ENCODE measurements around a stretch of chr4.

GRCh38 chr4:183540853-183542040 is 36.4 kb downstream of the ING2 start:
- PRO-cap = no peak

- PRO-cap = no peak
Observed at GRCh38 chr4:183796856-183797798, 108.0 kb upstream of the STOX2 start.

DNA sequence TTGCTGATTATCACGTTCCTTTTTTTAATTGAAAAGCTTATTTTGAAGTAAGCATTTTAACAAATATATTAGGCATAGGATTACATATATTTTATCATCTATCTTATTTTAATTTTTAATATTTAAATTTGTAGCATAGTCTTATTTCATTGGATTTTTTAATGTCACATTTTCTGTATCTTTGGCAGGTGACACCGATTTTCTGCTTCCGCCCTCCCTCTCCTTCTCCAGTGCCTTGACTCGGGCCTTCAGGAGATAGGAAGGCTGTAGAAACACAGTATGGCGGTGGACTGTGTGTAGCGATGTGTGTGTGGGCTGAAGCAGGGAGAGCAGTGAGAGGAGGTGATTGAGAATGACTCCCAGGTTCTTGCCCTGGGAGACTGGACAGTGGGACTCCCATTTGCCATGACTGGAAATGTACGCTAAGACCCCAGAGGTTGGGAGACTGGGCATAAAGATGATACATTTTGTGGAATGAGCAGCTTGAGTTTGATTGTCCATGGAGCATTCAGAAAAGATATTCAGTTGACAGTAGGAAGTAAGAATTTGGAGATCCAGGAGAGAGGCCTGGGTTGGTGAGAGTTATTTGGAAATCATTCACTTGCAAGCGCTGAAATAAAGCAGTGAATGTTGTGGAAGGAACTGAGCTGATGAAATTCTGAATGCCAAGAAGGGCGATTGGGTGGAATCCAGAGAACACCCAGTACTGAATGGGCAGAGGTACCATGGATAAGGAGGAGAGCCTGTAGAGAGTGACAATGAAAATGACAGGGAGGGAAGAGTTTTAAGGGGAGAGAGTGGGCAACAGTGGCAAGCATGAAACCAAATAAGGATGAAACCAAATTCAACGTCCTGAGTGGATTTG is 6.9 kb upstream of the STOX2 start:
- PRO-cap = no peak

DNA sequence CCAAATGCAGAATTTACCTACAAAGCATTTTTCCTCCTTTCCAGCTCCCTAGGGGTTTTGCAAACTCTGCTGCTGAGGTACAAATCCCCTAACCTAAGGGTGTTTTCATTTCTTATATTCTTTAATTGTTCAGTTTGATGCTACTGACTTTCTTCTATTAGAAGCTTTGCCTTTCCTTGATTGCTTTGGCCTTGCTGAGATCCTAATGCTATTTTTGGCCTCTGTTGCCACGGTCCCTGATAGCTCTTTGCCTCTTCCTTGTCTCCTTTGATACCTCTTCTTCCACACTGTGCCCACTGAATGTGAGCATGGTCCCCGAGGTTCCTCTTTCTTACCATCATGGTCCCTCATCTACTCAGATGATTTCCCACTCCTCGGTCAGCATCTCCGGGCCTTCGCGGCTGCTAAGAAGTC is 23.9 kb downstream of the ENPP6 start:
- PRO-cap = no peak

DNA sequence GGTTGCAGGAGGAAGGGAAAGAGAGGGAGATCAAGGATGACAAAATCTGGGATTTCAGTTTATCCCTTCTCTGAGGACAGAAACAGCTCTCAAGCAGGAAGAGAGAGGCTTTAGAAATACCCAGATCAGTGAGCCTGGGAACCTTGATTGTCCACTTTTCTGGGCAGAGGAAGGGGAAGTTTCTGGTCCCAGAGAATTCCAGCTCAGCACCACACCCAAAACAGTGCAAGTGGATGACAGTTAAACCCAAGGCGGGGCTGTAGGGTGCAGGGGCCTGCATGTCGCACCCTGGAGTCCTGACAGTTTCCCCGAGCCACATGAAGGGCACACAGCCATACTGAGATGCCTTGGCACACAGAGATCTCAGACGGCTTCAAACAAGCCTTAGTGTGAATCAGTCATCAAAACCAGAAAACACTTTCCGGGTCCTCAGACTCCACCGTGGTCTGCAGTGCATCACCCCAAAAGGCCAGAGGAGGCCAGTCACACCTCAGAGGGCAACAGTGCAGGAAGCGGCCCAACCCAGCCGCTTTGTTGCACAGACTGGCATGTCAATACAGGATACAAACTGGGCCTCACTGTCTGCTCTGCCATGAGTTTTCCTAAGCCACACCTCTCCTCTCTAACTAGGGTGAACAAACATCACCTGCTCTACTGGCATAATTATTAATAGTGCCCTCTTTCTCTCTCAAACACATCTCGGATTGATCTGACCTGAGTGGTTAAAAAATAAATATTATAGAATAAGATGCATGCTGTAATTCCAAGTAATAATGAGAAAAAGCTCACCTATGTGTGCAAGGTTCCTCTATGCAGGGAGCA is 64.6 kb upstream of the ENPP6 start:
- PRO-cap = no peak

DNA sequence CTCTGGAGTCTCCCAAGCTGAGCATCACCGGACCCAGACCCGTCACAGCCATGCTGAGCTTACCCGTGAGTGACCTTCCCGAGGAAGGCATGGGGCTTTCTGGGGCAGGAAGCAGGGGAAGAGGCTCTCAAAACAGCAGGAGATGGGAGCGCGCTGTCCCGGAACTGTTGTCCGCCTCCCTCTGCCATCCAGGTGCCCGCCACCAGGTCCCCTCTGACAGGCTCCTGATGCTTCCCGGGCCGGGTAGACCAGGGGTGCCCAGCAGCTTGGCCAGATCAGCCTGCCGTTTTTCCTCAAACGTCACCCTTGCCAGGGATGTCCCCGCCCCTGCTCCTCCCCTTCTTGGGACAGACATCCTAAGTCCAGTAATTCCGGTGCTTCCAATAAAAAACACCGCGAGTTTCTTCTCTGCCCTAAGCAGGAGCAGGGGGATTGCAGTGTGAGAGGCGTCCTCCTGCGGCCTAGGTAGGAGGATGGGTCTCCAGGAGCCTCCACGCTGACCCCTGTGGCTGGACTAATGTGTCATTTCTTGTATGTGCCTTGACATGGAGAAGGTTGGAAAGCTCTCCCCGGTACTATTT is 66.4 kb upstream of the ENPP6 start:
- PRO-cap = no peak

DNA sequence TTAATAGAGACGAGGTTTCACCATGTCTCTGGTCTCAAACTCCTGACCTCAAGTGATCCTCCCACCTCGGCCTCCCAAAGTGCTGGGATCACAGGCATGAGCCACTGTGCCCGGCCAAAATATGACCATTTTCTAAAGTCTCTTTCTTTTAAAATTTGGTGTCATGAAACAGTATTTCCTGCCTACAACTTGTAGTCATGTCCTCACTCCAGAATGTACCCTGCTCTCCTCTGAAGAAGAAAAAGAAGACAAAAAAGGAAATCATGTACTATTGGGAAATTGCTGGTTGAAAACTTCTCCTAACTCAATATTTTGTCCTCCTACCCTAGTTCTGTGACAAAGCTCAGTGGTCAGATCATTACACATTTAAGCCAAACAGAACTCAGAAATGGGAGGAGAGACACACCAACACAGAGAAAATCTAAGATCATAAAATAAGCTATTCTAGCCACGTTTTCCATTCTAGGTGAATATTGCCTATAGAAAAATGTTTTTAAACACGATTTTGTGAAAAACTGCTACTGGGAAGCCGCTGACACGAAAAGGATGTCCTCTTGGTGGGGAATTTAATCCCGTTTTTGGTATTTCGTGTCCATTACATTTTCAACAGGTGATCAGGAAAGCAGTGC is 127.7 kb downstream of the IRF2 start:
- PRO-cap = no peak

GRCh38 chr4:184366758-184367437 is 107.5 kb downstream of the IRF2 start:
- PRO-cap = no peak

GRCh38 chr4:184409679-184410437 is 64.5 kb downstream of the IRF2 start:
- PRO-cap = no peak

GRCh38 chr4:184432300-184433051 is 41.9 kb downstream of the IRF2 start:
- PRO-cap = bidirectional peak, plus-strand start at chr4:184432712, minus-strand start at chr4:184432577

DNA sequence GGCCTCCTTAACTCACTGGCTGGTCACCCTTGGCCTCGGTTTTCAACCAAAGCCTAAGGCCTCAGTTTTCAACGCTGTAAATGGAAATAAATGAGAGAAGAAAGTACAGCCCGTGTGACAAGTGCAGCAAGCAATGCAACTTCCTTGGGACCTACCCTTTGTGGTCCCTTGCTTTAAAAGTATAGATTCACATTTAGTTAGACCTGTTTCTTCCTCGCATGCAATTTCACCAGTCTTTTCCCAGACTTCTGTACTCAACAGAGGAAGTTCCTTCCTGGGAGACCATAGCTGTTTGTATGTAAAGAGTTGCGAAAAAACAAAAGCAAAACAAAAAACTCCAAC is 1.1 kb upstream of the IRF2 start:
- PRO-cap = no peak

DNA sequence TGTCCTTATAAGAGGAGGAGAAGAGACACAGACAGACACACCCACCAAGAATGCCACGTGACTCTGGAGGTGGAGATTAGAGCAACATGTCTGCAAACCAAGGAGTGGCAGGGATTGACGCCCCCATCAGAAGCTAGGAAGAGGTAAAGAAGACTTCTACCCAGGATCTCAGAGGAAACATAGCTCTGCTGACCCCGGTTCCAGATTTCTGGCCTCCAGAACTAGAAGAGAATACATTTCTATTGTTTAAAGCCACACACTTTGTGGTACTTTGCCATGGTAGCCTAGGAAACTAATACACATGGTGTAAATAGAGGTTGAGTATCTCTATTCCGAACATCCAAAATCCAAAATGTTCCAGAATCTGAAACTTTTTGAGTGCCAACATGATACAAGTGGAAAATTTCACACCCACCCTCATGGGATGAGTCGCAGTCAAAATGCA is 70.7 kb upstream of the IRF2 start:
- PRO-cap = no peak

DNA sequence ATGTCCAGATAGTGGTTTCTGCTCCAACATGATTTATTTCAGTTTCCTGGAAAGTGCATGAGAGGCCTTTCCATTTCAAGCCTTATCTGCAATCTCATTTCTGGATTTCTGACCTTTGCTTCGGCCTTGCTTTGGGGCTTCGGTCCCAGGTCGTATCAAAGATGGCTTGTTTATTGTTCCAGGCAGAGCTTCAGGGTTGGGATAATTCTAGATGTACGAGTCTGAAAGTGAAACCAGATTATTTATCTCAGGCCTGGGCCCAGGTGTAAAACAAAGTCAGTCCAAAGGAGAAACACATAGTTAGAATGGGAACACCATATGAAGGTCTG is 17.0 kb downstream of the PRIMPOL start:
- PRO-cap = no peak

GRCh38 chr4:184784384-184785034 is 41.3 kb downstream of the ACSL1 start:
- PRO-cap = no peak

GRCh38 chr4:184791516-184791913 is 34.3 kb downstream of the ACSL1 start:
- PRO-cap = no peak

DNA sequence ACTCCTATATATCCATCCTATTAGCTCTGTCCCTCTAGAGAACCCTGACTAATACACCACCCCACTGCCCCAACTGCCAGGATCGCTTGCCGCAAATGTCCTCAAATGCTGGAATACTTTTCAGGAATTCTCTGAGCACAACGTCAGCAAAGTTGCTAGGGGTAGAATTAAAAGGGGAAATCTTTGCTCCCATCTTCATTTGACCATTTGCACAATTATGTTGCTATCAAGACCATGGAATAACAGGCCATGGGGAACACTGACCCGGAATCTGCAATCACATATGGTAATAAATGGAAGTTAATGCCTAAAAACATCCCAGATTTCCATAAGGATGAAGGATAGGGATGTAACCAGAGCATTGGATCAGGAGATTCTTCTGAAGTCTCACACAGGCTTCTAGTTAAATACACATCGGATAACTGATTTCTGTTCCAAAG is 29.4 kb downstream of the ACSL1 start:
- PRO-cap = no peak

GRCh38 chr4:184810464-184811255 is 15.1 kb downstream of the ACSL1 start:
- PRO-cap = no peak

DNA sequence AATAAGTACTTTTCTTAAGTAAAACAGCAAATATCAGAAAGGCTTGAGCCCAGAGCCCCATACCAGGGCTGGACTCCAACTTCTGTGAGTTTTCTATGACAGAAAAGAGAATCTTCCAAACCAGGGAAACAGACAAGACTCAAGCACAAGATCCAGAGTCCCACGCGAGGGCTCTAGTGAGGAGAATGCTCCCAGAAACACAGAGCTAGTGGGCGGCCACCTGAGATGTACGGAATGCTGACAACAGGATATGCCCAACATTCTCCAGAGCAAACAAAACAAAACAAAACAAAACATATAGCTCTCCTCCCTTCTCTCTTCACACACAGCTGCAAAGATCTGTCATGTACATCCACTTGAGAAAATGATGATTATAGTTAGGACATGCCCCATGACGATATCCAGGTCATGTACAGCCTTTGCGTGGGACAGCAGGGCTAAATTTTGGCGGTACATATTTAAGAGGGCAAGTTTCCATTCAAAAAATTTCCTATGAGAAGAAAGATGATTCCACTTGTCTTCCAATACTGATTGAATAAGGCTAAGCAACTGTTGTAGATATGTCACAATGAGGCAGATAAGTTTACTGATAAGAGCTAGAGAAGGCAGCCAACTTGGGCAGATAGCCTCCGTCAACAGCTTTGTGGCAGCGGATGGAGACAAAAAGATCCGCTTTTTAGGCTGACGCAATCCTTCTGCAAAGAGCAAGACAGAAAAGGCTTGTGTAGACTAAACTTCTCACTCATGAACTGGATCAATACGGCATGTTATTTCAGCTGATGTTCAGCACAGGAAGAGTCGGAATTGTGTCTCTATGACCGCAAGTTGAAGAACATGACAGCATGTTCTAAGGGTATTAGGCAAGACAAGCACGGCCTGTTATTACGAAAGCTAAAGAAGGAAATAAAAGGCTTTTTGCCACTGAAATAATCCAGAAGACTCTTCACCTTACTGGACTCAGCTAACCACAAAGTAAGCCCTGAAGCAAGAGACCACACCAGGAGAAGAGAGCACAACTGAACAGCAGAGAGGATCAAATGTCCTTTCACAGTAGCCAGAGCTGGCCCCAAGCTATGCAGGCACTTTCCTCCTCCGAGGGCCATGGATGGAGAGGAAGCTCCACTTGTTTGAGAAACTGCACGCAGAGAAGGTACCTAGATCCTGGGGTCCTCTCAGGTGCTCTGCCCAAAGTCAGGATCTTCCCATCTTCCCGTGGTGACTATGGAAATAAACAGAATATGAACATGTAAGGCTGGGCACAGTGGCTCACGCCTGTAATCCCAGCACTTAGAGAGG is 12.6 kb downstream of the ACSL1 start:
- PRO-cap = no peak

GRCh38 chr4:184895066-184895474 is 69.3 kb upstream of the ACSL1 start:
- PRO-cap = no peak

DNA sequence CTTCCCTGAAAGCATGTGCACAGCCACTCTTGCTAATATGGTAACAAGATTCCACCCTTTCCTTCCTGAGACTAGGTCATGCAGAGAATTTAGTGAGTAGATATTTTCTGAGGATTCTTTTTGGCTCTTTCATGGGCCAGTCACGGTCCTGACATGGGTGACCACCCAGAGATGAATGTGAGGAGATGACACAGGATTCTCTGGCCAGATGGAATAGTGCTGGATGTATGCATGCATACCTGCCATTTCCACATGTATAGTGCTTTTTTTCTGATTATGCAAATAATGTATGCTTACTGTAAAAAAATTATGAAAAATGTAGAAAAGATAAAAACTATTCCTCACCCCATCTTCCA is 69.7 kb upstream of the ACSL1 start:
- PRO-cap = no peak